Measurements from ENCODE around the genes GLRX2 and KCNT2.

DNA sequence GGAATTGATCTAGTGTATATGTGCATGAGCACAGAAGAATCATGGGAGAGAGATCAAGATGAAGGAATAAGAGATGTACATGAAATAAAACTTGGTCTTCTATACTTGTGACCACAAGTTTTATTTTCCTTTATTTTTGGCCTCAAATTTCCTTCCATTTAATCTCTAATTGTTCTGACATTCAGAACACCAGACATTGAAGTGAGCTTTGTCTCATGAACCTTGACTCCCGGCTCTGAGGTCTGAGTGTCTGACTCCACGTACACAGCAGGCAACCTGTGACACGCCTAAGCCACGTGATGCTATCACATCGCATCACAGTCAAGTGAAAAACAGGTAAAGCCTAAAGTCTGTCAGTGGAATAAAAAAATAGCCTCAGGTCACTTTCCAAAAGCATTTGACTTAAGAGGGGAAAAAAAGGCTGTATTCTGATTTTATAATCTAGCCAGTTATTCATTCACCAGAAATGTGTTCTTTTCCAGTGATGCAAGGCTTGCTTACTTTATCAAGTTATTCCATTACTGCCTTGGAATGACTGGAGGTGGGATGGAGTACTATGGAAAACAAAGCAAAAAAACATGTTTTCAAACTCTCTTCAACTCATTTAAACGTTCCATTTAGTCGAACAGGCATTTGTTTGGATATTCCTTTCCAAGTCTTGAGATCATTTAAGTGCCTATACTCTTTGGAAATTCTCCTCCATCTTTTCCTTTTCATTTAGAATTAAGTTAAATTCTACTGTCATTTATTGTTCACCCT is 163.2 kb upstream of the HMCN1 start:
- PRO-cap: no peak

DNA sequence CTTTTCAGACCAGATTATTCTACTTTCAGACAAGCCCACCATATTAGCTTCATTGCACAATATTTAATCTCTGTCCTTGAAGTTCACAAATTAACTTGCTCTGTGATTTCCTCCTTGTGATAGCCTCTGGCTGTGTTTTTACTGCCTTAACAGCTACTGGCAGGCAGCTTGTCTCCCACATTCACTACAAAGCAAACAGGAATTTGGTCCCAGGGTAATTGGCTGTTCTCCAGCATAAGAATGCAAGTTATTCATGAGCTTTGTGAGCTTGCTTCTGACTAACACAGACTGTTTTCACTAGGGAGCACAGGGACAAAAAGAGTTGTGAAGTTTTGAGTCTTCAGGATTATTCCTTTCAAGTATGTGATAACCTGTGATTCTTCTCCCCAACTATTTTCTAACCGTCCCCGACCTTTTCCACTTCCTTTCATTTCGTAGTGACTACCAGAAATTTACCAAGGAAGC is 87.9 kb upstream of the HMCN1 start:
- PRO-cap: no peak

- PRO-cap: no peak
Measured at GRCh38 chr1:185733702-185734054, 513 bp upstream of the HMCN1 start.

DNA sequence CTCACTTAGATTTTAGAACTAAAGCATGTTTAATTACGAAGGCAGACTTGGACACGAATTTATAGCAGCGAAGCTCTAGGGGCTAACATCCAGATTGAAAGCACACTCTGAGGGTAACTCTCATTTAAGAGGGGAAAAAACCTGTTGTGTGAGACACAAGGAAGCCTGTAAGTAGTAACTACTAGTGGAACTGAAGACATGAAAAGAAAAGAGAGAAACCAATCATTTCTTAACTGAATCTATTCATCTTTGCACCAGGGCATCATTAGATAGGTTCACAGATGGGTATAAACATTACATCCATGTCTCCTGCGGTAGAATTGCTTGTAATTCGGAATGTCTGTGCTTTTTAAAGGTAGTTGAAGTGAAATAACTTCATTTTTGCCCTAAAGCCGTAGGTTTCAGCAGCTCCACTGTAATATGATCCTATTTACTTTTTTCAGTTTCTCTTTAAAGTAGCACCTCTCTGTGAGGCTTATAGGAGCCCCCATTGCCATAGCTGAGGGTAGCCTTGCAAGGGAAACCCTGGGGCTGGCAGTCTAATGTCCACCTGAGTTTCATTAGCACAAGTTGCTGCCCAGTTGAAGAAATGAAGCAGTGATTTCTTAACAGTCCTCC is 1.3 kb downstream of the HMCN1 start:
- PRO-cap: no peak

- PRO-cap: no peak
Measured at GRCh38 chr1:187073000-187073668, 244.4 kb downstream of the PLA2G4A start.

DNA sequence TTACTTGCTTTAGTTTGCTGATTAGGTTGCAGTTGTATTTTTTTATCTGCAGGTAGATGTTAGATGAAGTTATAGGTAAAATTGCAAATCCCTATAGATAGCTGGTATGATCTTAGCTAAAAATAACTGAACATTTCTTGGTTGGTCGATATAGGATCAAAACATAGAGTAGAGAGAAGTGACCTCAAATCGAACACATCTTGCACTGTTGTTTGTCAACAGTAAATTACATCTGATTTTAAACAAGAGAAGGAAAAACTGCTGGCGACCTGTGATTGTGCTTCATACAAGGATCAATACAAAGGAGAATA is 1338.5 kb downstream of the PLA2G4A start:
- PRO-cap: no peak

GRCh38 chr1:190443692-190443991 is 34.0 kb downstream of the BRINP3 start:
- PRO-cap: no peak

- PRO-cap: no peak
Measured at GRCh38 chr1:191732411-191732816, 425.8 kb upstream of the RGS18 start.

GRCh38 chr1:191823691-191824237 is 334.5 kb upstream of the RGS18 start:
- PRO-cap: no peak

GRCh38 chr1:193104866-193105889 is at the start of gene GLRX2:
Gene GLRX2, minus strand, starts transcription at chr1:193105414.
- PRO-cap: bidirectional peak, plus-strand start at chr1:193105207, minus-strand start at chr1:193105119; bidirectional peak, plus-strand start at chr1:193105522, minus-strand start at chr1:193105380

- PRO-cap: no peak
Measured at GRCh38 chr1:193113132-193113730, 8.0 kb upstream of the GLRX2 start.

DNA sequence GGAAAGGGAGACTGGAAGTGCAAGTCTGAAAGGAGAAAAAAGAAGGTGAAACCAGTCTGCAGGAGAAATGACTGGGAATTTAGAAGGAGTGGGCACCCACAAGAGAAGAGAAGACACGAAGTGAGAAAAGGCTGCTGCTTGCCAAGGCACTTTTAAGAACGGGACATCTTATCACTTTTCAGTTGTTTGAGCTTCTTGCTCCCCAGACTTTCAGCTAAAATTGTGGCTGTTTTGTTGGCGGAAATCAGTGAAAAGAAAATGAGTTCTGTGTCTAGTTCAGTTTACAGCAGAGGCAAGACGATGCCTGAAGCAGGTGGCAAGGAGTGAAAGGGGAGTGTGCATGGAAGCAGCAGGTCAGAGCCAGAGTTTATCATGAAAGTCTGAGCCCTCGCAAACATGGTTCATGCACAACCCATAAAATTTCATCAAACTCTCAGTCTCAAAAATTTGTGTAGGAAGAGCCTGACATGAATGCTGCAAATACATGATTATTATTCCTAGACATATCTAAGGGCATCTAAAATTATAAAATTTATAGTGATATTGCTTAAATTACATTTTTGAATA is 275.3 kb upstream of the B3GALT2 start:
- PRO-cap: no peak

DNA sequence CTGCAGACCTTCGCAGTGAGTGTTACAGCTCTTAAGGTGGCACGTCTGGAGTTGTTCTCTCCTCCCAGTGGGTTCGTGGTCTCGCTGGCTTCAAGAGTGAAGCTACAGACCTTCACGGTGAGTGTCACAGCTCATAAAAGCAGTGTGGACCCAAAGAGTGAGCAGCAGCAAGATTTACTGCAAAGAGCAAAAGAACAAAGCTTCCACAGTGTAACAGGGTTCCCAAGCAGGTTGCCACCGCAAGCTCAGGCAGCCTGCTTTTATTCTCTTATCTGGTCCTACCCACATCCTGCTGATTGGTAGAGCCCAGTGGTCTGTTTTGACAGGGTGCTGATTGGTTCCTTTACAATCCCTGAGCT is 886.1 kb downstream of the KCNT2 start:
- PRO-cap: no peak

- PRO-cap: no peak
Measured at GRCh38 chr1:196404085-196404585, 204.1 kb downstream of the KCNT2 start.

DNA sequence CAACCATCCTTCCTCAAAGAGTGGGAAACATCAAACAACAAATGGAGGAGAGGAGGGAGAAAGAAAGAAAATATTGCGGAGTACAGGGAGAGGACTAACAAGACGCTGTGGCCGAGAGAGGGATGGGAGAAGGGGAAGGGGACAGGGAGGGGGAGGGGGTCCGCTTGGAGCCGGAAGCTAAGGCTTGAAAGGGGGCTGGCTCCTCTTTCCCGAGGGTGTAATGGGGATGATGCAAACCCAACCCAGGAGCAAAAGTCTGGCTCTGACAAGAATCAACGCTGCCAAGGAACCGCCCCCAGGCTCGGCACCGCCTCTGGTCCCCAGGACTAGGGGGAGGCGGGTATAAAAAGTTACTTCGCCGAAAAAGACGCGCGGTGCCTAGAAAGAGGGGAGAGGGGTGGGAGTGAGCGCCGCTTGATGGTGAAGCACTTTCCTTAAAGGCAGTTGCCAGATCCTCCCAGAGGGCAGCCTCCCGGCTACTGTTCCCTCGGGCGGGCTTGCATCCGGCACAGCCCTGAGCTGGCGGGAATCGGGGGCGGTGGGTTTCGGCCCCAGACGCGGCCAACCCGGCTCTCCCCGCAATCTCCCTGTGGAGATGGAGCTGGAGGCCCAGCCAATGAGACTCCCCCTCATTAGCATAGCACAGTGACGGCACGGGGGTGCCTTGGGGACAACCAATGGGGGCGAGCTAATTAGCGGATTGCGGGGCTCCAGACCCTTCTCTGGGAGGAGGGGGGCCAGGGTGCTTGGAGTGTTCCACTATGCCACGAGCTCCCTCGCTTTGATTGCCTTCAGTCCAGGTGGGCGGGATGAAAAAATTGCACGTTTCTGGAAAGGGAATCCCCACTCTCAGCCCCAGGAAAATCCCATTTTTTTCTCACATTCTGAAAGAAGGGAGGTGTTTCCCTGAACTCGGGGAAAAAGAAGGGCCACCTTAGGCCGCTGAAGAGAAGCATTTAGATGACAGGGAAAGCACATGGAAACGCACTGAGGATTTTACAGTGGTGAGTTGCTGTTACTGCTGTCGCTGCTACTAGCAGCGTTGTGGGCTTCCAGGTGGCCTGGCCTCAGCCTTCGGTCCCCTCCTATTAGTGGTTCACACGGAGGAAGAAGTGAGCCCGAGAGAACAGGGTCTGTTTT is at the start of gene KCNT2:
TSS of gene KCNT2 (minus strand) at position 138 of the 1,140 bp plus-strand sequence.
- PRO-cap: bidirectional peak, plus-strand start at position 372 of the sequence, minus-strand start at position 217 of the sequence; bidirectional peak, plus-strand start at position 727 of the sequence, minus-strand start at position 589 of the sequence

GRCh38 chr1:196933329-196934043 is 10.1 kb upstream of the CFHR2 start:
- PRO-cap: no peak

DNA sequence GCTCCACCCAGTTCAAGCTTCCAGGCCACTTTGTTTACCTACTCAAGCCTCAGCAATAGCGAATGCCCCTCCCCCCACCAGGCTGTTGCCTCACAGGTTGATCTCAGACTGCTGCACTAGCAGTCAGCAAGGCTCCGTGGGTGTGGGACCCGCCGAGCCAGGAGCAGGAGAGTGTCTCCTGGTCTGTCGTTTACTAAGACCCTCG is 2.0 kb upstream of the CFHR2 start:
- PRO-cap: no peak

DNA sequence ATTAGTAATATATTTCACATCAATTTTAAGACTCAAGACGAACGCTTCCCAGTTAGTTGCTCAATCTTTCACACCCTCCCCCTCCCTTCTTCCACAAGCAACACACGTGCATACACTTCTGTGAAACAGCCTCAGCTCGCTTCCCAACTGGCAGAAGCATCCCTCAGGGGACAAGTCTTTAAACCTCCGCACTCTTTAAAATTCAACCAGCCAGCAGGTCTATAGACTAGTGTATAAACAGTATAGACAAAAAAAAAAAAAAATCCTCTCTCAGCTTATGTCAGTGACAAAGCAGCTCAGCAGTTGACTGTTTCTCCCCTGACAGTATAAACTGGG is 99.5 kb downstream of the DENND1B start:
- PRO-cap: no peak

DNA sequence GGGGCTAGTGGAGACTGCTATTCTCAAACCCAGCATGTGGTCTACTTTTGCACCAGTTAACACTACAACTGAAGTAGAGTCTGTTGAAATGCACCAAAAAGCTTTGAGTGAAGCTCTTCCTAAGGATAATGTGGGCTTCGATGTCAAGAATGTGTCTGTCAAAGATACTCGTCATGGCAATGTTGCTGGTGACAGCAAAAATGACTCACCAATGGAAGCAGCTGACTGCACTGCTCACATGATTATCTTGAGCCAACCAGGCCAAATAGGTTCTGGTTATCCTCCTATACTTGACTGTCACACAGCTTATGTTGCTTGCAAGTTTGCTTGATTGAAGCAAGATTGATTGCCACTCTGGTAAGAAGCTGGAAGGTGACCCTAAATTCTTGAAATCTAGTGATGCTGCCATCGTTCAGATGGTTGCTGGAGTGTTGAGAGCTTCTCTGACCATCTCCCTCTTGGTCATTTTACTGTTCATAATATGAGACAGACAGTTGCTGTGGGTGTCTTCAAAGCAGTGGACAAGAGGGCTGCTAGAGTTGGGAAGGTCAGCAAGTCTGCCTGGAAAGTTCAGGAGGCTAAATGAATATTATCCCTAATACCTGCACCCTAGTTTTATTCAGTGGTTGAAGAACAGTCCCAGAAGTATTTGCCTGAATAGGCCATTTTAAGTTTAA is 85.1 kb downstream of the DENND1B start:
- PRO-cap: no peak

DNA sequence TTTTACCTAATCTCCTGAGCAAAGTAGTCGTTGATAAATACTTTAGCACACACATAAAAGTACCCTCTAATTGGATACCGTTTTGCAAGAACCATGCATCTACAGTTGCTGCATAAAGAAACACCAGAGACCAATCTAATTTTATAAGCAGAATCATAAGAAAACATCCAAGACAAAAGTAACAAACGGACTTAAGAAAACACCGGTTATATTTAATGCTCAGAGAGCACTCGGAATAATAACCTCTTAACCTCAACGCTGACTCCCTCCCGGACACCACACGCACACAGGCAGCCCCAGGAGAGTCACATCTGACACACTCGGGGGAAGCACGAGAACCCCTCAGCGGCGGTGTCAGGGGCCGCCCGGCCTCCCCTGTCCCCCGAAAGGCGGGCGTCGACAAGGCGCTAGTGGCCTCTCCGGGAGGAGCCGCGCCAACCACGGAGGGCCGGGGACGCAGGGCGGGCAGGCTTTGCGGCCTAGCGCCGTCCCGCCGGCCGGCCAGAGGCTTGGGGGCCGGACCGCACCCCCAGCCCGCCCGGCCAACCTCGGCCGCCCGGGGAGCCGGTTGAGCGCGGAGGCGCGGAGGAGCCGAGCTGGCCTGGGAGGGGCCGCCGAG is 690 bp downstream of the DENND1B start:
- PRO-cap: unidirectional peak, plus-strand start at position 437 of the sequence; bidirectional peak, plus-strand start at position 571 of the sequence, minus-strand start at position 558 of the sequence

Data from ureter (tissue), 1 donor.